Measurements from ENCODE around the genes DEPDC1B and RGS7BP.

GRCh38 chr5:59543842-59544509 lies 349.6 kb downstream of the PDE4D start:
- RRBS = no CpG with 5 or more reads among the region's 3 CpGs

GRCh38 chr5:59617131-59617343 lies 276.5 kb downstream of the PDE4D start:
- RRBS = no CpG with 5 or more reads among the region's 1 CpG

DNA sequence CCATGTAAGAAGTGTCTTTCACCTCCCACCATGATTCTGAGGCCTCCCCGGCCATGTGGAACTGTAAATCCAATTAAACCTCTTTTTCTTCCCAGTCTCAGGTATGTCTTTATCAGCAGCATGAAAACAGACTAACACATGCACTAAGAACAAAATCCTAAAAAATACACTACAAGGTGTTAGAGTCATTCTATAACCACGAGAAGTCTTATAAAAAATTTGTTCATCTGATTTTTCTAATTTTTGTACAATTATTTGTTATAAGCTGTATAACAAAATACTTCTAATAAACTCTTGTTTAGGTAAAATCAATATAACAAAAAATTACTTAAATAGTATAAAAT lies 251.0 kb downstream of the PDE4D start:
- RRBS = no CpG with 5 or more reads among the region's 2 CpGs

DNA sequence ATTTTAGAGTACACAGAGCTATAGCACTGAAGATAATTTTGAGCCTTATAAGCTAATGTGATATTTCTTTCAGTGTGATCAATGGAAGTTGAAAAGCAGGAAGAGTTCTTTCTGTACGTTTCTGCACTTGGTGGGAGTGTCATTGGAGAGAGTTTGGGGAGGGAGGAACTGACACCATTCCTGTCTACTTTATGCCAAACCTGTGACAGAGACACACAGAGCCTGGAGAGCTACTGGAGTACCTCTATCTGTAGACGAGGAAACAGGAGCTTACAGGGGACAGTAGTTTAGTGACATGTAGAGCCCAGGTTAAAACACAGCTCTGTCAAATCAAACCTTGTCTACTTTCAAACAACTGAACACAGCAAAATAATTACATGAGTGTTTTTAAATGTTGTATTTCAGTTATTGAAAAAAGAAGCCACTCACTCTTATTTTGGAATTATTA lies 103.6 kb downstream of the PDE4D start:
- RRBS = no CpG with 5 or more reads among the region's 2 CpGs

- RRBS = no CpG with 5 or more reads among the region's 1 CpG
Observed at GRCh38 chr5:59981709-59981953, 88.1 kb upstream of the PDE4D start.

- RRBS = no CpG with 5 or more reads among the region's 2 CpGs
Observed at GRCh38 chr5:60285564-60286015, 392.1 kb upstream of the PDE4D start.

- RRBS = 1% methylated on average over 40 of the region's 80 CpGs
Observed at GRCh38 chr5:60699394-60700408, at the start of gene DEPDC1B. DEPDC1B (minus strand) TSS chr5:60700166.

- RRBS = no CpG with 5 or more reads among the region's 19 CpGs
Observed at GRCh38 chr5:61162739-61163151, 477 bp upstream of the SMIM15 start.

GRCh38 chr5:61336220-61336752 lies 4.2 kb downstream of the ZSWIM6 start:
- RRBS = no CpG with 5 or more reads among the region's 14 CpGs

- RRBS = no CpG with 5 or more reads among the region's 3 CpGs
Observed at GRCh38 chr5:61358559-61359256, 26.6 kb downstream of the ZSWIM6 start.

DNA sequence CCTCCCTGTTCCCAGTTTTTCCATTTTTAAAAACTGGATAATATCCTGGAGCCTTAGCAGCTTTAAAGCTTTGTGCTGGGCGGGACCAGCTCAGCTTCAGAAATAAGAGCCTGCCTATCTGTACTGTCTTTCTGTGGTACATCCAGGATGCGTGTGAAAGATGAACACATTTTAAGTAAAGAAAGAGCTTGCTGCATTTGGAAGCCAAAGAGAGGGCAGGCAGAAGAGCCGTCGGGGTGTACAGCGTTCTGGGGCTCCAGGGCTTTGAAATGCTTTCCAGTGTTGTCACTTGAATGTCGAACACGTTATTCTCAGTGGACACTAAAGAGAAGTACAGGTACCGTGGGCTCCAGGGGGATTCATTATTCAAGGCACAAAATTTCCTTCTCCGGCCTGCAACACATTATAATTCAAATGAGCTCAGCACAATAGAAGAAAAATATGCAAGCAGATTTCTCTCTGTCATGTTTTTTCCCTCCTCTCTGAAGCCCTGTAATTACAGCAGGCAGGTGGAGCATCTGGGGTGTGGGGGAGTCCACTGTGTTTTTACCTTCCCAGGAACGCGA lies 293.0 kb downstream of the ZSWIM6 start:
- RRBS = no CpG with 5 or more reads among the region's 11 CpGs

- RRBS = no CpG with 5 or more reads among the region's 6 CpGs
Observed at GRCh38 chr5:61667513-61668055, 335.5 kb downstream of the ZSWIM6 start.

- RRBS = no CpG with 5 or more reads among the region's 5 CpGs
Observed at GRCh38 chr5:62287162-62287766, 18.7 kb upstream of the KIF2A start.

DNA sequence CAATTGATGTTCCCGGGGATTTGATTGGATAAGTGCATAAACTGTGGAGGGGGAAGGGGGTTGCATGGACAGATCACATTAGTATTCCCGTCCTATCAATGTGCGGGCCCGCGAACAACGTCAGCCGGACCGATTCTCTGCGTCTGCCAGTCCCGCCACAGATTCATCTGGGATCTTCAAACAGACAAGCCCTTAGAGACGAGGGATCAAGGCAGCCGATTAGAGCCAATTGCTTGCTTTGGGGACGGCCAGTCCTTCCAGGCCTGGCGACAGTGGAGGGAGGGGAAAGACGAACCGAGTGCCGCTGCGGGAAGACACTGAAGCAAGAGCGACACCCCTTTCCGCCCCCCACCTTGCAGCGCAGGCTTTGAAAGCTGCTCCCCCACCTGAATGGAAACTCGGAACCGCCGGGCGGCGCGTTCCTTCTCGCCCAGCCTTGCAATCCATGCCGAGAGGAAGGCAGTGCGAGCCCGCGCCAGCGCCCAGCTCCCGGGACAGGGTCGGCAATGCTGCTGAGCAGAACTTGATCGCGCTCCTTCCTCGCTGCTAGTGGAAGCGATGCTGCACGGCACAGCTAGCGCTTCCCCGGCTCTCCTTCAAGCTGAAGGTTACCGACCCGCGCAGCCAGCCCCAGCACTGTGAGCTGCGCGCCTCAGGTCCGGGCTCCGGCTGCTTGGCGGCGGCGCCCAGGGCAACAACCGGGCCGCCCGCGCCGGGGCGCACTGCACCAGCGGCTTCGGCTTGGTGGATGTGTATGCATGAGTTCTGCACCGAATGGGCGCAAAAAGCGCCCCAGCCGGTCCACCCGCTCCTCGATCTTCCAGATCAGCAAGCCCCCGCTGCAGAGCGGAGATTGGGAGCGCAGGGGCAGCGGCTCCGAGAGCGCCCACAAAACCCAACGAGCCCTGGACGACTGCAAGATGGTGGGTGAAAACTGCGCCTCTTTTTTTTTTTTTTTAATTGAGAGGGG lies at the start of gene RGS7BP:
Gene RGS7BP (plus strand): TSS at position 149 of the 970 bp plus-strand sequence.
- RRBS = 2% methylated on average over 35 of the region's 75 CpGs

DNA sequence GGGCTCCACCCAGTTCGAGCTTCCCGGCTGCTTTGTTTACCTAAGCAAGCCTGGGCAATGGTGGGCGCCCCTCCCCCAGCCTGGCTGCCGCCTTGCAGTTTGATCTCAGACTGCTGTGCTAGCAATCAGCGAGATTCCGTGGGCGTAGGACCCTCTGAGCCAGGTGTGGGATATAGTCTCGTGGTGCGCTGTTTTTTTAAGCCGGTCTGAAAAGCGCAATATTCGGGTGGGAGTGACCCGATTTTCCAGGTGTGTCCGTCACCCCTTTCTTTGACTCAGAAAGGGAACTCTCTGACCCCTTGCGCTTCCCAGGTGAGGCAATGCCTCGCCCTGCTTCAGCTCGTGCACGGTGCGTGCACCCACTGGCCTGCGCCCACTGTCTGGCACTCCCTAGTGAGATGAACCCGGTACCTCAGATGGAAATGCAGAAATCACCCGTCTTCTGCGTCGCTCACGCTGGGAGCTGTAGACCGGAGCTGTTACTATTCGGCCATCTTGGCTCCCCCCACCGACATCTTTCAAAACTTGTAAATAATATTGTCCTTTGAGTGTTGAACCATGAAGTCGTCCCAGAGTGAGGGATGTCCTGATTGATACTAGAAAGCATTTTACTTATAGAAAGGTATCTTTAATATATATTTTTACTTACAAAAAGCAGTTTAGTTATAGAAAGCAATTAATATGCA lies 24.4 kb downstream of the SHISAL2B start:
- RRBS = no CpG with 5 or more reads among the region's 29 CpGs

DNA sequence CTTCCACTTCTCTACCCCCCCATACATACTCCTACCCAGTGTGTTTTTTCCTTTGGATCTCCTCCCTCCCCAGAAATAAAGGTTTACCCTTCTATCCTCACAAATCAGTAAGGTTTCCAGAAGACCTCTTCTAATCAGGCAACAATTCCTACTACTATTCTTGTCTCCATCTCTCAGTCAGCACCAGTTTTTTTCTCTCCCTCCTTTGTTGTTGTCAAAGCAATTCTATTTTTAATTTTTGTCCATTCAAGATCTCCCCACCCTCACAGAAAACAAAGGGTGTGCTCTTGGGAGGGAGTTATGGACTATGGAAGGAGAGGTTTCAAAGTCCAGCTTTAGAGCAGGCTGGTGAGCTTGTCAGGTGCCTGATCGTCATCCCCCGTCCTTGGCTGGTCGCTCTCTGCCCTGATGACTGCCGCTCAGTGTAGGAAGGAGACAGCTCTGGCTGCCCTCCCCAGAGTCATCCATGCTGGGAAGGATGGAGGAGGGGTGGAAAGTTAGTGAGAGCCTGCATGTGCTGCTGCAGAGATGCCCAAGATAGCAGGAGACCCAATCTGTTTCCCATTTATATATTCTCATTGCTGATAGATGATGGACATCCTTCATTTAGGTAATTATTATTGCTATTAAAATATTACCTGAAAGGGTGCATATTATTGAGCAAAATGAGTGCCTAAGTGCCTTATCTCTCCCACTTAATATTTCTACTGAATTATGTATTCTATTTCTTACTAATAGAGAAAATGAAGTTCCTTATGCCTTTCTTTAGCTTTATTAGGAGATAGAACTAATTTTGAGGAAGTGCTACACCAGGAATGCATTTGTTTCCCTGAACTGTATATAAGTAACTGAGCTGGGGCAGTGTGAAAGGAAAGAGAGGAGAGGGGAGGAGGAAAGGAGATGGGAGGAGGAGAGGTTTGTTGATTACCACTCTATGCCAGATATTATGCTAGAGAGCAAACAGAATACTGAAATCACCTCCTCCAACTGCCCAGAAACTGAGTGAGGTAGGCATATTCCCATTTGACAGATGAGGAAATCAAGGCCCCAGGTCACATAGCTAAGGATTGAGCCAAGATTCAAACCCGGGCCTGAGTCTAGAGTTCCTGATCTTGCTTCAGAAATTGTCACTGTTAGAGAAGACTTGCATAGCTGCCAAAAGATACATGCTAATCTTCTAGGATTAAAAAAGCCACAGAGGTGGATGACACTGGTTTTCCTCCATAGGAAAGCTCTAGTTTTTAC lies 96.8 kb downstream of the NLN start:
- RRBS = no CpG with 5 or more reads among the region's 5 CpGs

DNA sequence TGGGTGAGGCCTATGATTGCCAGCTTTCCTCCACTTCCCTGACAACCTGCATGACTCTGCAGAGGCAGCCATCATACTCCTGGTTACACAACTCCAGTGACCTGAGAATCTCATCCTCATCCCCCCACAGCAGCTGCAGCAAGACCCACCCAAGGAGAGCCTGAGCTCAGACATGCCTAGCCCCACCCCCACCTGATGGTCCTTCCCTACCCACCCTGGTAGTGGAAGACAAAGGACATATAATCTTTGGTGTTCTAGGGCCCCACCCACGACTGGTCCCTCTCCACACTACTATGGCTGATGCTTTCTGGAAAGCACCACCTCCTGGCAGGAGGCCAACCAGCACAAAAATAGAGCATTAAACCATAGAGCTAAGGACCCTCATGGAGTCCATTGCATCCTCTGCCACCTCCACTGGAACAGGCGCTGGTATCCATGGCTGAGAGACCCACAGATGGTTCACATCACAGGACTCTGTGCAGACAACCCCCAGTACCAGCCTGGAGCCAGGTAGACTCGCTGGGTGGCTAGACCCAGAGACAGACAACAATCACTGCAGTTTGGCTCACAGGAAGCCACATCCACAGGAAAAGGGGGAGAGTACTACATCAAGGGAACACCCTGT lies 42.9 kb upstream of the SREK1 start:
- RRBS = no CpG with 5 or more reads among the region's 3 CpGs